Epithelial cell of alveolus of lung (primary cell): ENCODE data around the genes MGAT2 and VCPKMT.

DNA sequence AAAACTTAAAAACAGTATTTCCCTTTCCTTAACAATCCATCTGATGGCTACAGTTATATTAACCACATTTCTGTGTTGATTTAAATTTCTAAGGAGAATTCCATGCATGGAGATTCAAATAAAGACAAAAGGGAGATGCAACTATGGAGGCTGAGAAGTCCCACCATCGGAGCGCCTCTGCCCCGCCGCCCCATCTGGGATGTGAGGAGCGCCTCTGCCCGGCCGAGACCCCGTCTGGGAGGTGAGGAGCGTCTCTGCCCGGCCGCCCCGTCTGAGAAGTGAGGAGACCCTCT, 135.8 kb upstream of the MIS18BP1 start:
- RAMPAGE, long total RNA: no peak
- RRBS: no CpG with 5 or more reads among the region's 12 CpGs

GRCh38 chr14:47626398-47627032, 48.9 kb downstream of the MDGA2 start:
- RAMPAGE, long total RNA: no peak
- RRBS: no CpG with 5 or more reads among the region's 48 CpGs

GRCh38 chr14:48333694-48333893, 658.2 kb upstream of the MDGA2 start:
- RAMPAGE, long total RNA: no peak
- RRBS: no CpG with 5 or more reads among the region's 1 CpG

DNA sequence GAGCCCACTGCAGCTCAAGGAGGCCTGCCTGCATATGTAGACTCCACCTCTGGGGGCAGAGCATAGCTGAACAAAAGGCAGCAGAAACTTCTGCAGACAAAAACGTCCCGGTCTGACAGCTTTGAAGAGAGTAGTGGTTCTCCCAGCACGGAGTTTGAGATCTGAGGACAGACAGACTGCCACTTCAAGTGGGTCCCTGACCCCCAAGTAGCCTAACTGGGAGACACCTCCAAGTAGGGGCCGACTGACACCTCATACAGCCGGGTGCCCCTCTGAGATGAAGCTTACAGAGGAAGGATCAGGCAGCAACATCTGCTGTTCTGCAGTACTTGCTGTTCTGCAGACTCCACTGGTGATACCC, 931.8 kb upstream of the MDGA2 start:
- RAMPAGE, long total RNA: no peak
- RRBS: no CpG with 5 or more reads among the region's 5 CpGs

DNA sequence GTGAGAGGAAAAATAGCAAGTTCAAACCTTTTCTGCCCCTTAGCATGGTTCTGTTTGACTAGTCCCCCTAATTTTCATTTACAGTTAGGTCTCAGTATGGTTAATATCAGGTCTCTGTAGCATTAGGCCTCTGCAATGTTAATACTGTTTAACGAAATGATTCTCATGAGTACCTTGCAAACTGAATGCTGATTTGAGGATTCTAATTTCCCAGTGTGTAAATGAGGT, 532.6 kb downstream of the RPS29 start:
- RAMPAGE, long total RNA: no peak
- RRBS: no CpG with 5 or more reads among the region's 1 CpG

DNA sequence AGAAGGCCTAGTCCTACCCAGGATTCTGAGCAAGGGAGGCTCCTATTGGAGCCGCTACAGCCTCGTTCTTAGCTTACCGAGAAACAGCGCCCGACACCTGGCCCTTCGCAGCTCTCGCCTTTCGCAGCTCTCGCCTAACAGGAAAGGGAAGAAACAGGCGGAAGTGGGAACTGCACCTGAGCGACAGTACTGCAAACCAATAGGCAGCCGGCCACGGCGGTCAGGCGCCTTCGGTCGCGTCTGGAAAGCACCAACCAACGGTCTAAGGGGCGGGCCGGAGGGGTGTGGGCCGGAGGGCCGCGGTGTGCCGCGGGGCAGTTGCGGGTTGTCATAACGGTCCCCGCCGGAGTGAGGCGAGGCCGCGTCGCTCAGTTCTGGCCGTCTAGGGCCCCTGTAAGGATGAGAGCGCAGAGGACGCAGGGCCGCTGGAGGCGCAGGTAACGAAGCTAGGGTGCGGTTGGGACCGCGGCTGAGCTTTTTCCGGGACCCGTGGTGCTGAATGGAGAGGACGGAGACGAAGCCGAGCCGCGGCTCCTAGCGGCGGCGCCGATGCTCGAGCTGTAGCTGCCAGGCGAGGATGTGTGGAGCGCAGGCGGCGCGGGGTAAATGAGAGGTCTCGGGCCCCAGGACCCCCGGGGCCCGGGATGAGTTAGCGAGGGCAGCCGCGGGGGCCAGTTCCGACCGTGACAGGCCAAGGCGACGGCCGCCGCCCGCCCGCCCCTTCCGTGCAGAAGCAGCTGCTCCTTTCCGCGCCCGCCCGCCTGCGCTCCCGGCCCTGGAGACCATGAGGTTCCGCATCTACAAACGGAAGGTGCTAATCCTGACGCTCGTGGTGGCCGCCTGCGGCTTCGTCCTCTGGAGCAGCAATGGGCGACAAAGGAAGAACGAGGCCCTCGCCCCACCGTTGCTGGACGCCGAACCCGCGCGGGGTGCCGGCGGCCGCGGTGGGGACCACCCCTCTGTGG, at the start of gene MGAT2:
Gene MGAT2, plus strand, starts transcription at position 315 of the 965 bp plus-strand sequence.
- RAMPAGE, long total RNA: start-site peak on the plus strand centred at position 312 of the sequence, 50 bp wide, 116 and 98 reads in 2 replicates
- RRBS: under 1% methylated on average over 23 of the region's 101 CpGs

DNA sequence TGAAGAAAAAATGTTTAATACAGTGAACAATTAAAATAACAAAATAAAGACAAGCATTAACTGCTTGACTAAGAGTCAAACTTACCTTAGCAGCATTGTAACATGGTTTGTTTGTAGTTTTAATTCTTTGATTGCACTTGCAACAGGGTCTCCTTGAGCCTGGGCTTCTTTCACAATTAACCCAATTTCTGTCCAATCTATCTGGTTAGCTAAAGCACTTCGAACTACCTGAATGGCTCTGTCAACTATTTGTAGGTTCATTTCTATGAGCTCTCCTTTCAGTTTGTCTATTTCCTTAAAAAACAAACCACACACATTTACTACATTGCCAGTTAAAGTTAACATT, 23.6 kb downstream of the NEMF start:
- RAMPAGE, long total RNA: no peak
- RRBS: no CpG with 5 or more reads among the region's 1 CpG

GRCh38 chr14:49832055-49832485, 20.5 kb downstream of the NEMF start:
- RAMPAGE, long total RNA: no peak
- RRBS: no CpG with 5 or more reads among the region's 7 CpGs

- RAMPAGE, long total RNA: no peak
- RRBS: no CpG with 5 or more reads among the region's 4 CpGs
Observed at GRCh38 chr14:49837796-49838358, 14.7 kb downstream of the NEMF start.

GRCh38 chr14:49886650-49886939, 6.3 kb upstream of the ARF6 start:
- RAMPAGE, long total RNA: no peak
- RRBS: no CpG with 5 or more reads among the region's 8 CpGs

DNA sequence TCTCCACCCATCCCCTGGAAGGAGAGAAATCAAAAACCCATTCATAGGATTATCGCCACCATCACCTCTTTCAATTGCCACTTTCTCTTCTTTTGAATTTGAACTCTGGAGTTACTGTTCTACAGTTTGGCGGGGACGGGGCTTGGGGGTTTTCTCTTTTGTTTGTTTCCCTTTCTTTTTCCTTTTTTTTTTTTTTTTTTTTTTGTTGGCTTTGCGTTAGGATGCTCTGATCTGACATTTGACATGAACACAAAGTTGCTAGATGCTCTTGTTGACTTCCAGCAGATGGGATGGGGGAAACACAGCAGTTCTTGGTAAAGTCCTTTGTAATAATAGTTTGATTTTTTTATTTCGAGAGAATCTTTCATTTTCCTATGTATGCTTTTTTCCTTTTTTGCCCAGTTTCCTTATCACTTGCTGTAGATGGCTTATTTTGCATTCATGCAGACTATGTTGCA, 1.4 kb downstream of the ARF6 start:
- RAMPAGE, long total RNA: no peak
- RRBS: no CpG with 5 or more reads among the region's 5 CpGs

DNA sequence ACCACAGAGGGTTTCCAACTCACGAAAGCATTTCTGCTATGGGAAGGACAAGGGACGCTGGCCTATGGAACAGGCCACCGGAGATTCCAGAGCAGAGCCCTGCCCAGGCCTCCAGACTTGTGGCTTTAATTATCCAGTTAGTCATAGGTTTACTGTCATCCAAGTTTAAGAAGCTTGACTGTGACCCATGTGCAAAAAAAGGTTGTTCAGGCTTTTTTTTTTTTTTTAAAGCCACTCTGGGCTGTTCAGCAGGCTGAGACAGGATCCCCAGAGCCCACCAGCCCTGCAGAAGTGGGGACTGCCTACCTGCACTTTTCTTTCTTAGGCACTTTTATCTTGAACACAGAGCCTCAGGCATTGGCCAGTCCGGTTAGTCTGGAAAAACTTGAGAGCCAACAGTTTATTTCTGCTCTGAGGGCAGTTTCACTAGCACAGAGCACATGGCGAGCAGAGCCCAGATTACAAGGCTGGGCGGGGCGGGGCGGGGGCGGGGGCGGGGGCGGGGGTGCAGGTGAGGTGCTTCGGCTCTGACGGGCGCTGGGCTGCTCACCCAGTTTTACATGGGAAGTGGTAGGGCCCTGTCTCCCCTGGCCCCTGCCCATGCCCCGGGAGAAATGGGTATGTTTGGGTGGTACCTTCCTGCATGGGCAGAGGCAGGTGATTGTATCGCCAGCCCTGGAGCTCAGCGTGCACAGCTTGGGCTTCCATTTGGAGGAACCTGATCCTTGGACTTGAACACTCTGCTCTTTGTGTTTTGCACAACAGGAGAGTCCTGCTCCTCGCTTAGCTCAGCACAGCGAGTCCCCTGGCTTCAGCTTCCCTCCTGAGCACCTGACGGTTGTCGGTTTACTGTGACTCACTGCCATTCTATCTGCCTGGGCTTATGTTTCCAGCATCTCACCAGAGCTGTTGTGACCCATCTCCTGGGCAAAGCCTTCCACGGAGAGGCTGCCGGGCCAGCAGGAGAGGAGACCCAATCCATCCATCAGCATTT, 108.3 kb downstream of the ARF6 start:
- RAMPAGE, long total RNA: no peak
- RRBS: 67% methylated on average over 1 of the region's 23 CpGs

- RAMPAGE, long total RNA: no peak
- RRBS: no CpG with 5 or more reads among the region's 8 CpGs
Observed at GRCh38 chr14:50095693-50096314, 20.6 kb downstream of the VCPKMT start.

GRCh38 chr14:50115987-50117029, at the start of gene VCPKMT:
Gene VCPKMT, minus strand, starts transcription at chr14:50116572.
- RAMPAGE, long total RNA: no peak
- RRBS: under 1% methylated on average over 10 of the region's 65 CpGs

DNA sequence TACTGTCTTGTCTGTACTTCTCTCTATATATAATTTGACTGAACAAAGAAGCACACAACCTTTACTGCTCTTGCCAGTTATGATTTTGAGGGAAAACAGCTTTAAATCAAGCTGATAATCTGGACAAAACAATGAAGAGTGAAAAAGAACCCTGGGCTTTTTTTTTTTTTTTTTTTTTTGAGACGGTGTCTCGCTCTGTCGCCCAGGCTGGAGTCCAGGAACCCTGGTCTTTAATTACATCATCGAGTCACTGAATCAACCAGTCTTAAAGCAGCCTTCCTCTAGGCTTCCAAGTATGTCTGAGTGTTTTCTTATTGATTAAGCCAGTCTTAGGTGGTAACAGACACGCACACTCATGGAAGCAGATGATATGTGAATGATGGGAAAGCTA, 5.9 kb upstream of the VCPKMT start:
- RAMPAGE, long total RNA: no peak
- RRBS: no CpG with 5 or more reads among the region's 5 CpGs

- RAMPAGE, long total RNA: no peak
- RRBS: under 1% methylated on average over 38 of the region's 60 CpGs
Observed at GRCh38 chr14:50230820-50231456, 440 bp downstream of the SOS2 start.

DNA sequence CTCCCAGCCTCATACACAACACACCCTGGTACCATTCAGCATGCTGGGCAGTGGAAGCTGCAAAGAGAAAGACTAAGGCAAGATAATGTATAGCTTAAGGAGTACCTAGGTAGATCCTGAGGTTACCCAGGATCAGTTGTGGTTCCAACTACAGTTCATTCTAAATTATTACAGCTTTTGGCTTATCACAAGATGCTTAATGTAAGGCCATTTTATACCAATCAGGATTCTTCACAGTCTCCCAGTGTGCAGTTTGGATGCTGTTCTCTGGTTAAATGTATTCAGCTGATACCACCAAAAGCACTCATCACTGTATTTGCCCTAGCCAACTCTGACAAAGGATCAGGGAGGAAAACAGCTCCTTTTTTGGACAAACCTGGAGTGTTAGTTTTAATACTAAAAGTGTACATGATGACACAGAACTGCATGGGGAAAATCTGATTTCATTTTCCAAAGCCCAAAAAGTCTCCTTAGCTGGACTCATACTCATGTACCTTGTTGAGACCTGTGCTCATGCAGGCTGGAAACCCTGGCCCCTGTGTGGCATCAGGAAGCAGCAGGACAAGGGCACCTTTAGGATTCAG, 19.5 kb downstream of the DMAC2L start:
- RAMPAGE, long total RNA: no peak

GRCh38 chr14:50532956-50533414, 616 bp upstream of the MAP4K5 start:
- RAMPAGE, long total RNA: no peak
- RRBS: no CpG with 5 or more reads among the region's 12 CpGs

GRCh38 chr14:50560903-50561342, 978 bp downstream of the ATL1 start:
- RAMPAGE, long total RNA: no peak
- RRBS: no CpG with 5 or more reads among the region's 22 CpGs

GRCh38 chr14:50754189-50755085, 76.5 kb downstream of the NIN start:
- RAMPAGE, long total RNA: no peak
- RRBS: no CpG with 5 or more reads among the region's 5 CpGs